Measurements from ENCODE around the gene TUBA8.

GRCh38 chr22:17111150-17111978 lies 9.8 kb downstream of the TMEM121B start:
- PRO-cap, result no peak
- RAMPAGE, long total RNA, 2 experiments, result no peak in any of the 2 experiments

- PRO-cap, result no peak
- RAMPAGE, long total RNA, 2 experiments, result start-site peak on the minus strand in 1 of 2 experiments, at chr22:17181240-17181318 at its widest, 5 reads per replicate
Observed at GRCh38 chr22:17180870-17181561, 21.9 kb upstream of the HDHD5 start.

DNA sequence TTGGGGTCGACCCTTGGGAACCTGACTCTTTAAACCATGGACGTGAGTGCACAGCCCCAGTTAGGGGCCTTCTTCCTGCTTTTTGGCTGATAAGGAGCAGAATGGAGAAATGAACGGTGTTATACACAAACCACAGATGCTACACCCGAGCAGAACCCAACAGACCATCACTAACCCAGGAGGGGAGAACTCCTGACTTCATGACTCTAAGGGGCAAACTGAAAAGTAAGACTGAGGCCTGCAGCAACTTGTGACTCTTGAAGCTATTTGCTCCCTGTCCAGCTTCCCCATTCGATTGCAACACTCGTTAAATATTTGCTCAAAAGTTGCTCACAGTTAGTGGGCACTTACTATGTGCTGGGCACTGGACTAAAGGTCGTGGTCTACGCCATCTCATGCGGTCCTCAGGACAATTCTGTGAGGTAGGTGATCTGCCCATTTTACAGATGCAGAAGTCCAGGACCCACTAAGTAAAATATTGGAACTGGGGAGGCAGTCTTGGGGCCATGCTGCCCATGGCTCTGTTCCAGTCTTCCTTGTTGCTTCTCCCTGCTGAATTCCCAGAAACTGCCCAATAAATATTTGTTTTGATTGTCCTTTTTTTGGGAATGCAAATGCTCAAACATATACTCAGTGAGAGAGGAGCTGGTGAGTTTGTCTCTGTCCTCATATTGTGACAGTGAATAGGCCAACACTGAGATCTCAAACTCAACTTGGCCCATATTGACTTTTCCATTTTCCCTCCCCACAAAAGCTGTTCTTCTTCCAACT lies 9.6 kb upstream of the ADA2 start:
- PRO-cap, result no peak
- RAMPAGE, long total RNA, 2 experiments, result no peak in any of the 2 experiments

DNA sequence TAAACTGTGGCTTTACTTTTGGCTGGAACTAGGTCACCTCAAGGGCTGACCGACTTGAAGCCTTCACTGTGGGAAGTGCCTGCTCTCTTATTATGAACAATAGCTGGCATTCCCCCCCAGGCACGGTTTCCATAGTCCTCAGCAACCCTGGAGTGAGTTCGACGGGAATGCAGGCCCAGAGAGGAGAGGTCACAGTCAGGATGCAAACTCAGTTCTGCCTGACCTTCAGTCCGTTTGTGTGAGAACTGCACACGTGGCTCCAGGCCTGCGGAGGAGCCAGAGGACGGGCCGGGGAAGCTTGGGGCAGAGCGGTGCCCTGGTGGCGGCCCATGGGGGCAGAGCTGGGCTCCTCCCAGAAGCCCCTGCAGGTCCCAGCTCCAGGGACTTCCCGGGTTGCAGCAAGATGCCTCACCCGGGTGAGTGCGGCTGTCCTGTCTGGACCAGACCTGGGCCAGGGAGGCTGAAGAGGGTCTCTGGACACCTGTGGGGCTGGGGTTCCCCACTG lies 17.2 kb downstream of the SLC25A18 start:
- PRO-cap, result no peak
- RAMPAGE, long total RNA, 2 experiments, result no peak in any of the 2 experiments

DNA sequence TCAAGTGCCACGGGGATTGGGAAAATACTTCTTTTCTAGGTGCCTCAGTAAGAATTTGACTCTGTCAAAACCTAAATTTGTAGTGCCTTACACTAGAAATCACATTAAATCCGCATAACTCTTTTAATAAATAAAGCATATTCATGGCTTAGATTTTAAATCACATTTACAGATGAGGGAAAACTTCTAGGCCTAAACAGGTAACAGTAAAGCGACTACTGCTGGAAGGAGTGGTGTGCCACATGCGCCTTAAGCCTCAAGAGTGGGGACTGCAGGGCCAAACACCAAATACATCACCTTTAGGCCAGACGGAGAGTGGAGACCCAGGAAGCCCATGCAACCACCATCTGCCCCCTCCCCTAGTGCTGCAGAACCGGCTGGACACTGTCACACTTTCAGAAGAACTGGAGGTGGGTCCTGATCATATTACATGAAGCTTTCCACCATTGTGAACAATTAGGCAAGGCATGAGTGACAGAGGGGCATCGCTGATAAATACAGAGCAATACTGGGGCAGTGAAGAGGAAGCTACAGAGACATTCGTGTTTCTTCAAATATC lies 28.8 kb downstream of the SLC25A18 start:
- PRO-cap, result no peak
- RAMPAGE, long total RNA, 2 experiments, result no peak in any of the 2 experiments

GRCh38 chr22:17772835-17773620 lies 1.2 kb downstream of the BID start:
- PRO-cap, result no peak
- RAMPAGE, long total RNA, 2 experiments, result no peak in any of the 2 experiments

DNA sequence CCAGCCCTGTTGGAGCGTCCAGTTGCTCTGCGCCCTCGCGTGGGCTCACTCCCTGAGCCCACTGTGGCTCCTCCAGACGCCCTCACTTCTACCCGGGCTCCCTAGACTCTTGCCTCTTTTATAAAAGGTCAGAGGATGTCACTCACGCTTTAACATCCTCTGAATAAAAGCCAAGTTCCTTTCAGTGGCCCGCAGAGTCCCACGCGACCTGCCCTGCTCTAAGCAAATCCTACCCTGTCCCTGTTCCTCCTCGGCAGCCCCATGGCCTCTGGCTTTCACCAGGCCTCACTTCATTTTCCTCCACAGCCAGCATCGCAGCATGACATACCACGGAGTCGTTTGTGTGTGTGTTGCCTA lies 997 bp upstream of the BID start:
- PRO-cap, result no peak
- RAMPAGE, long total RNA, 2 experiments, result no peak in any of the 2 experiments

DNA sequence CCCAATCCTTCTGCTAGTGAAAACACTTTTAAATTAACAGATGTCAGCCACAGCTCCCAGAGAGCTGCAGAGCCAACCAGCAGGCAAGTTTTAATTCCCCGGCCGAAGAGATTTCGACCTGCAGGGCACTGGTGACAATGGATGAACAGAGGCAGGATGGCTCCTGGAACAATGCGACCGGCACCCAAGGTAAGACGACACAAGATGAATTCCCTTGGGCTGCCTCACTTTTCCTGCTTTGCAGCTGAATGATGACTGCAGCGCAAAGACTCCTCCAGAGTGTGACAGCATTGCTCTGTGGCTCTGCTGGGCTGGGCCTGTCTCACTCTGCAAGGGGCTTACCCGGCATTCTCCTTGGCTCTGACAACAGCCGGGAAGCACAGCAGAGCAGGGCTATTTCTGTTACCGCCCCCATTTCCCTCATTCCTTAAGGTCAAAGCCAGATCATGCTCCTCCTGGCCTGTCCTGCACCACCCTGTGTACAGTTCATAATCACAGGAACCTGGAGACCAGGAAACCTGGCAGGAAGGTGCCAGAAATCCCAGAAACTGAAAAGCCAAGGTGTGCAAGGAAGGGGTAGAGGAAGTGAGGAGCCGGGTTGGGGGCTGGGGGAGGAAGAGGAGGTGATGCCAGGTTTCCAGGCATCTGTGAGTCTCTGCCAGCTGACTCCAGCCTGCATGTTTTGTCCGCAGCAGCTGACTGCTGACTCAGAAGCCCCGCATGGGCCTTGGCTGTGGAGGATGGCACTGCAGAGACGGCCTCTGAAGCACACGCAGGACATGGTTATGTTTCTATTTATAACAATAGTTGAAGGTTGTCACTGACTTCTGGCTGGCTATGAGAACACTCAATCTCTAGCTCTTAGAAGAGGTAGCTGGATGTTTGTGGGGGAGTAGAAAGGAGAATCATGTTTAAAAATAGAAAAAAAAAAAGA lies 113.7 kb downstream of the MICAL3 start:
- PRO-cap, result no peak
- RAMPAGE, long total RNA, 2 experiments, result no peak in any of the 2 experiments

DNA sequence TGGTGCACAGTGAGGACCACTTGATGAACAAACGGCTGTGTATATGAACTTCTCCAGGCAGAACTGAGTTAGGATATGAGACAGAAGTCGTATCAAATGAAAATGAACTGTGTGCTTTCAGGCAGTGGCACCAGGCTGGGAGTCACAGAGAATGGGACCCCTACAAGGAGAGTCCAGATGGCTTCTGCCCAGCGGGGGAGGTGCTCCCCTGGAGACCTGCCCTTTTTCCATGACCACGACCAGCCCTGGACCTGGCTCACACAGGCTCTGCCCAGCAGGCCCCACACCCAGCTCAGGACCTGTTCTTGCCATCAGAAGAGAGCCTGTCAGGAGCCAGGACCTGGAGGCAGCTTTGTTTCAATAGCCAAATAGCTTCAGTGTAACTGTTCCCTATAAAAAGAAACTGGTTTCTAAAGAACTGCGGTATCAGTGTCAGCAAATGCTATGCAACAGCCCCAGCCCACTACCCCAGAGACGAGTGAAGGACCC lies 104.8 kb downstream of the MICAL3 start:
- PRO-cap, result unidirectional peak, plus-strand start at position 423 of the sequence
- RAMPAGE, long total RNA, 2 experiments, result no peak in any of the 2 experiments

GRCh38 chr22:17996528-17996974 lies 27.8 kb downstream of the MICAL3 start:
- PRO-cap, result no peak
- RAMPAGE, long total RNA, 2 experiments, result no peak in any of the 2 experiments

DNA sequence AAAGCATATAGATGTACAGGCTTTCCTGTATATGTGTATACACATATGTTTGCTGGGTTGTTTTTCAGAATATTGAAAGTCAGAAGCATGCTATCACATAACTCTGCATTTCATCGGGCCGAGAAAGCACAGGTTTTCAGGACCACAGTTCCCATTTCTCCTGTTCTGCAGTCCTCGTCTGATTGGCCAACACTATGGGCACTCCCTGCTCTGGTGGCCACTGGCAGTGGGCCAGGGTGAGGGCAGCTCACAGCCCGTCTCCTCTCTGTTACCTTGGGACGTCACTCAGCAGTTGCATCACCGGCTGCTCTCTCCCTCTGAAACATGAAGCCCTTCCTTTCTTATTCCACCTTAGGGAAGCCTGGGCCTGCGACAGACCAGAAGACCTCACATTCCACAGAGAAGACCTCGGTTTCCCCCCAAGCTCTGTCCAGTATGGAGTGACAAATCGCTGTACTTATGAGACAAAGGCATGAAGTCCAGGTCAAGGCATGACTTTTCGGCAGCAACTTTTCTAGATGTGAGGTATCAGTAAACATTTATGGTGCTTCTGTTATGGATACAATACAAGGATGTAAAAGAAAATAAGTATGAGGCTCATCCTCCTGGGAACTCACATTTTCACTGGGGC lies 11.4 kb upstream of the MICAL3 start:
- PRO-cap, result no peak
- RAMPAGE, long total RNA, 2 experiments, result no peak in any of the 2 experiments

DNA sequence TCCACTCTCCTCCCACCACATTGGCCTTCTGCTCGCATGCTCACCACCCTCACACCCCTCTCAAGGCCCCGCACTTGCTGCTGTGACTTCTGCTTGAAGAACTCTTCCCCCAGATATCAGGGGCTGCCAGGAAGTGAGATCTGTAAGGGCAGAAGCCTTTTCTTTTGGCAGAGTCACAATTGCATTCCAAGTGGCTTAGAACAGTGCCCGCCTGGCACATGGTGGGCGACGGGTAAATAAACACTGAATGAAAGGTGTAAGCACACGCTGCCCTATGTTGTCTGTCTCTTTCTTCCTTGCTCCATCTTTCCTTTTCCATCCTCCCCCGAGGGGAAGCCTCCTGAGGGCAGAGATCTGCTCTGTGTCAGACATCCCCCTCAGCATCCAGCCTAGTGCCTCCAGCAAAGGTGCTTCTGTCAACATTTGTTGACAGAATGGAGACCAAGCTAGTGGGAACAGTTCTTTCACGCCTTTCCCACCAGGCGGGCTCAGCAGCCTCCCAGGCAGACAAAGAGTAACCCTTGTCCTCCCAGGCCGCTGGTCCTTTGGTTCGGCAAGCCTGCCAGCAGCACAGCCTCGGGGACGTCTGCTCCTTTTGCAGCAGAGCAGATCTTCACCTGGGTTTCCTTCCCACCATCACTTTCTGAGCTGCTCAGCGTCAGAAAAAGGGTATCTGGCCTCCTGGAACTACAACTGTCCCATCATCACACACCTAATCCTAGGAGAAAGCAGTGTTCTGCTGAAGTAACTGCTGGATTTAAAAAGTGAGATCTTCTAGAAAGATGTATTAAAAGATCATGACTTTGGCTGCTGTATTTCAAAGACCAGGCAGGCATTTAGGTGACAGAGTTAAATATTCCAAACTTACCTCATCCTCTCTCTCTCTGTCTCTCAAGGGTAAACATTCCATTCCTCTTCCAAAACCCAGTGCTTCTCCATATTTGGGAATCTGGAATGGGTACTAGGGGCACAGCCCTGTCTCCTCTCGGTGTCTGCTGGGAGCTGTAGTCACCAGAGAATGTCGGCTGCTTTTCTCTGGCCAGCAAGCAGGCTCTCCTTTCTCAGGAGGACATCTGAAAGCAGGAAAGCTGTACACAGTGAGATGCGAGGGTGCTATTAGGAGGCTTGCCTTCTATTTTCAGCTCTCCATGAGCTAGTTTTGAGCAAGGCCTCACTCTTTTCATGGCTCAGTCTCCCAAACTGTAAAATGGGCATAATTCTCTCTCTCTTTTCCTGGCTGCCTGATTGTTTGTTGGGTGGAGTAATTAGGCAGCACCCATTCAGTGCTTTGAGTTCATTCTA lies 9.7 kb upstream of the PEX26 start:
- PRO-cap, result bidirectional peak, plus-strand start at position 991 of the sequence, minus-strand start at position 838 of the sequence
- RAMPAGE, long total RNA, 2 experiments, result no peak in any of the 2 experiments

GRCh38 chr22:18094988-18095734 lies 15.4 kb upstream of the TUBA8 start:
- PRO-cap, result no peak
- RAMPAGE, long total RNA, 2 experiments, result no peak in any of the 2 experiments

DNA sequence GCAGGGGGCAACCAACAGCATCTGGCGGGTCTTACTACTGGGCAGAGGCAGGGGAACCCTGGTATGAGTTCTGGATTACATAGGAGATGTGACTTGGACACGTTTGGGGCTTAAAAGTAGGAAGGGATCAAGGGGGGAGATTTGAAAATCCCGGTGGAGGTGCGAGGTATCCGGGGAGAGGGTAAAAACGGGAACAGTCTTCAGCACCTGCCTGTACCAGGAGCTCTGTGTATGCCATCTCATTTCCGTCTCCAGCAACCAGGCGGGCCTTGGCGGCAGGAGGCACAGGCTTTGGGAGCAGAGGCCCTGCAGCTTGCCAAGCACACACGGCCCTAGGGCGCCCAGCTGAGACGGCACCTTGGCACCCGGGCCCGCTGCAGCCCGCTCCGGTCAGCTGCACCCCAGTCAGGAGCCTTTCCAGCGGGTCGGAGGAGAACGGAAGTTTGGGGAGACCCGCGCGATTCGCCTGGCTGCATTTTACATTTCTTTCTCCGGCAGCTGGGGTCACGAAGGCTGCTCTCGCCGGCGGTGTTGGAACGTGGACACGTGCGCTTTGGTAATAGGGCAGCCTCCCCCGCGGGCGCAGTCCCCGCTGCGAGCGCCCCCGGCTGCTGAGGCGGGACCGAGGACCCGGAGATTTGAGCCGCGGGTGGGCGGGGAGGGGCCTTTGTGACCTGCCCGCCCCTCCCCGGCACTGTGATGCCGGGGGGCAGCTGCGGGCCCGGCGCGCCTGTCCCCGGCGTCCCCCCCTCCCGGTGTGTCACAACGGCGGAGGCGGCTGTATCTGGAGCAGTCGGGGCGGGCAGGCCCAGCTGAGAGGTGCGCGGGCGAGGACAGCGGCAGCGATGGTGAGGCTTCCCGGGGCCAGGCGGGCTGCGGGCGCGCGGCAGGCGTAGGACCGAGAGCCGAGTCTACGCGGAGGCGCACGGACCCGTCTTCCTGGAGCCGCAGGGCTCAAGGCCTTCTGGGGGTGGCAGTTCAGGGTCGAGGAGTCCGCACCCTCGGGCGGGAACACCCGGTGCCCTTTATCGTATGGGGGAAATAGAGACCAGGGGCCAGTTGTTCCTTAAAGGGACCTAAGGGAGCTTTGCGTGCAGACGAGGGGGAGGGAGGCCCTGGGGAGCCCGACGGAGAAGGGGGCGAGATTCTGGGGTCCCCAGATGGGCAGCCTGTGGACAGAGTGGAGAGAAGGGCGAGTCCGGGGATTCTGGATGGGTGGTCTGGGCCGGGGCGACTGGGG lies at the start of gene TUBA8:
Gene TUBA8, plus strand, starts transcription at position 789 of the 1,240 bp plus-strand sequence.
- PRO-cap, result unidirectional peak, plus-strand start at position 792 of the sequence
- RAMPAGE, long total RNA, 2 experiments, result no peak in any of the 2 experiments

- PRO-cap, result no peak
- RAMPAGE, long total RNA, 2 experiments, result no peak in any of the 2 experiments
Observed at GRCh38 chr22:18152447-18152951, 2.5 kb downstream of the USP18 start.

GRCh38 chr22:18905449-18905850 lies 670 bp upstream of the DGCR6 start:
- PRO-cap, result no peak
- RAMPAGE, long total RNA, 2 experiments, result no peak in any of the 2 experiments

GRCh38 chr22:19036709-19037712 lies 85.2 kb downstream of the DGCR2 start:
- PRO-cap, result no peak
- RAMPAGE, long total RNA, 2 experiments, result no peak in any of the 2 experiments

DNA sequence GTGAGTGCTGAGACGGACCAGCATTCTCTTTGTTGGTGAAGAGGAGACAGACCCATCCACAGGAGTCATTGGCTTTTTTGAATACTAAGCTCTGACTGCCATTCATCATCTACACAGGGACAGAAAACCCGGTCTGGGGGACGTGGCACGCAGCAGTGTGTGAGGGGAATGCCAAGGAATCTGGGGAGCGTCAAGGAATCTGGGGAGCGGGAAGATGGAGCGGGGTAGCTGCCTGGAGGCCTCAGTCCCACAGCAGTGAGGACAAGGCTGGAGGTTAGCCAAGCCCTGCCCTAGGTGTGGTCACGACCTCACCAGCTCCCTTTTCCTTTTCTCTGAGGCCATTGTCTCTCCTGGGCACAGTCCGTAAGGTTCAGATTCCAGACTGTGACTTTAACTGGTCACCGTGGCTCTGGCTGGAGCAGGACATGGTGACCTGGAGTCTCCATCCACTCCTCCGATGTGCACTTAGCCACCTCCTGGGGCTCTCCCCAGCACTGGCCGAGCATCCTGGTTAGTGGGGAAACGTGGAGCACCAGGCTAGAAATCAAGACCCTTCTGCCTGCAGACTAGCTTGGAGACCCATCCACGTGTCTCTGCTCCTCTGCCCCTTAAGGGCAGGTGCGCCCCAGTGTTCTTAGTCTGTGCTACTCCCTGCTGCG lies 5.5 kb downstream of the SLC25A1 start:
- PRO-cap, result no peak
- RAMPAGE, long total RNA, 2 experiments, result no peak in any of the 2 experiments

DNA sequence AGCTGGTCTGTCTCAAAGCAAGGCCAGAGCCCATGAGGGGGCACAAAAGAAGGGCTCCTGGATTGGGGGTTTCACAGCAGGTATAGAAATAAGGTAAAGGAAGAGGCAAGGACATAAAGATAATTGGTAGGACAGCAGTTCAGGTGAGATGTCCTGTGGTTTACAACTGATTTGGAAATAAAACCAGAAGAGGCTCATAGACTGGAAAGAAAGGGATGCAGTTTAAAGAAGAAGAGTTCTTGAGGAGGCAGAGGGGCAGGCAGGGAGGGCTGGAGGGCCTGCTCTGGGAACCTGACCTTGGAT lies 31.0 kb upstream of the SLC25A1 start:
- PRO-cap, result no peak
- RAMPAGE, long total RNA, 2 experiments, result no peak in any of the 2 experiments

GRCh38 chr22:19289863-19290731 lies 1.4 kb downstream of the CLTCL1 start:
- PRO-cap, result no peak
- RAMPAGE, long total RNA, 2 experiments, result no peak in any of the 2 experiments